IMR-90 (cell line): ENCODE data around the gene SKOR1.

GRCh38 chr15:67066407-67067039 lies 1.1 kb downstream of the SMAD3 start:
- RRBS: 1% methylated on average over 11 of the region's 40 CpGs
CAGE:
- cytosol, long polyA plus RNA: no peak
- long polyA plus RNA: no peak
- nucleus, long polyA plus RNA: no peak

- RRBS: no CpG with 5 or more reads among the region's 7 CpGs
CAGE:
- cytosol, long polyA plus RNA: no peak
- long polyA plus RNA: no peak
- nucleus, long polyA plus RNA: no peak
Observed at GRCh38 chr15:67070162-67070816, 4.9 kb downstream of the SMAD3 start.

DNA sequence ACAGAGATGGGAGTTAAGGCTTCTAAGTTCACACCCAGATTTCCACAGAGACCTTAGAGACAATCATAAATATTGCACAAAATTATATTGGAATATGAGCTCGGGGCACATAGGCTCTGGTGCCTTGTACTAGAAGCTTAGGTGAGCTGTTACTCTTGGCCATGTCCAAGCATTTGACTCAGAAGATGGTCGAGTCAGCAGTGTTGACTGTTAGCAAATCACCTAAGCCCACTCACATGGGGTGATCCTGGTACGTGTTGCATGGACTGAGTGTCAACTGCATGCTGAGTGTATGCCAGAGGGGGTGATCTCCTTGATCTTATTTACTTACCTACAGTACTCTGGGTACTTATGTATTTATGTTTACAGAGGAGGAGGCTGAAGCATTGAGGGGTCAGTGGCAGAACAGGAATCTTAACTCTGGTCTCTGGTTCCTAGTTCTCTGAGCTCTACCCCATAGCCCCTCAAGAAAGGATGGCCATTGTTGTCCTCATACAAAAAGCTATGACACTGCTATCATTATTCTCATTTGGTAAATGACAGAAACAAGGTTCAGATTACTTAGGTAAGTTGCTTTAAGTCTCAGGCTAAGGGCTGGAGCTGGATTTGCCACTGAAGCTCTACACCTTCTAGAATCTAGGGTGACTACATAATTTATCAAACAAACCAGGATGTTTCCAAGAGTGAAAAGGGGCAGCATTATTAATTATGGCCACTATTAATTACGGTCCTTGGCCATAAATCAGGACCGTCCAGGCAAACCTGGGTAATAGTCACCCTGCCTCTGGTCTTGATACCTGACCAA lies 14.1 kb downstream of the SMAD3 start:
- RRBS: no CpG with 5 or more reads among the region's 5 CpGs
CAGE:
- cytosol, long polyA plus RNA: no peak
- long polyA plus RNA: no peak
- nucleus, long polyA plus RNA: no peak

DNA sequence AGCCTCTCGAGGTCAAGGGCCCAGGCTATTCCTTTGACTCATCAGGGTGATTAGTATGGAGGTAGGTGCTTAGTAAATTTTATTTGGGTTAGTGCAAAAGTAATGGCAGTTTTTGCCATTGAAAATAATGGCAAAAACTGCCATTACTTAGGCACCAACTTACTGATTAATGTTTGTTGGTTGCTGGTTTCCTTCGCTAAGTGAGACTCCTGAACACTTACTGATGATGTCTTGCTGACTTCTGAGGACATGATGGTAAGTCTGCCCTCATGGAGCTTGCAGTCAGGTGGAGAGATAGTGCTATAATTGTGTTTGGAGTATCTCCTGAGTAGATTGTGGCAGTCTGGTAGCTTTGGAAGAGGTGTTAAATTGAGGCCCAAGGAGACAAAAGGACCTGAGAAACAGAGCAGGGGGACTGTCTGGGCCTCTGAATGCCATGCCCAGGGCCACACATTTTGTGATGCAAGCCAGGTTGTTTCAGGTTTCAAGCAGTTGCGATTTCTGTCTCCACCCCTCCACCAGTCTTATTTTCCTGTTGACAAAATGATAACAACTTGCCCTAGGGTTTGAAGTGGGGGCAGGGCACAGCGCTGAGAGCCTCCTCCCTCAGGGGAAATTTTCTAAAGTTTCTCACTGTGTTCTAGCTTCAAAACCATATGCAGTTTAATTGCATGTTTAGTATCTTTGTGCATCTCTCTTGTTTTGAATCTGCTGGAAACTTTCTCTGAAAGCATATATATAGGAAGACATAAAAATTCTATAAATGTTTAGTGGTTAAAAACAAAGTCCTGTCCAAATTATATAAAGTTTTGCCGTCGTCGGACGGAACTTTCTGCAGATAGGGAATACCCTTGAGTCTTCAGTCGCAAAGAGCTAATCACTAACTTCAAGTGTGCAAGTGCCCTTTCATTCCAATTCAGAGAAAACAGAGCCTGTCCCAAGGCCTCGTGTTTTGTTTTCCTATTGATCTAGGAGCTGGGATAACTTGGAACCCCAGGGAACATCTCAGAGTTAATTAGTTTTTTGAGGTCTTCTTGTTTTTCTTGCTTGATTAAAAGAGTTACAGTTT lies 16.8 kb downstream of the SMAD3 start:
- RRBS: no CpG with 5 or more reads among the region's 10 CpGs
CAGE:
- cytosol, long polyA plus RNA: no peak
- long polyA plus RNA: no peak
- nucleus, long polyA plus RNA: no peak

DNA sequence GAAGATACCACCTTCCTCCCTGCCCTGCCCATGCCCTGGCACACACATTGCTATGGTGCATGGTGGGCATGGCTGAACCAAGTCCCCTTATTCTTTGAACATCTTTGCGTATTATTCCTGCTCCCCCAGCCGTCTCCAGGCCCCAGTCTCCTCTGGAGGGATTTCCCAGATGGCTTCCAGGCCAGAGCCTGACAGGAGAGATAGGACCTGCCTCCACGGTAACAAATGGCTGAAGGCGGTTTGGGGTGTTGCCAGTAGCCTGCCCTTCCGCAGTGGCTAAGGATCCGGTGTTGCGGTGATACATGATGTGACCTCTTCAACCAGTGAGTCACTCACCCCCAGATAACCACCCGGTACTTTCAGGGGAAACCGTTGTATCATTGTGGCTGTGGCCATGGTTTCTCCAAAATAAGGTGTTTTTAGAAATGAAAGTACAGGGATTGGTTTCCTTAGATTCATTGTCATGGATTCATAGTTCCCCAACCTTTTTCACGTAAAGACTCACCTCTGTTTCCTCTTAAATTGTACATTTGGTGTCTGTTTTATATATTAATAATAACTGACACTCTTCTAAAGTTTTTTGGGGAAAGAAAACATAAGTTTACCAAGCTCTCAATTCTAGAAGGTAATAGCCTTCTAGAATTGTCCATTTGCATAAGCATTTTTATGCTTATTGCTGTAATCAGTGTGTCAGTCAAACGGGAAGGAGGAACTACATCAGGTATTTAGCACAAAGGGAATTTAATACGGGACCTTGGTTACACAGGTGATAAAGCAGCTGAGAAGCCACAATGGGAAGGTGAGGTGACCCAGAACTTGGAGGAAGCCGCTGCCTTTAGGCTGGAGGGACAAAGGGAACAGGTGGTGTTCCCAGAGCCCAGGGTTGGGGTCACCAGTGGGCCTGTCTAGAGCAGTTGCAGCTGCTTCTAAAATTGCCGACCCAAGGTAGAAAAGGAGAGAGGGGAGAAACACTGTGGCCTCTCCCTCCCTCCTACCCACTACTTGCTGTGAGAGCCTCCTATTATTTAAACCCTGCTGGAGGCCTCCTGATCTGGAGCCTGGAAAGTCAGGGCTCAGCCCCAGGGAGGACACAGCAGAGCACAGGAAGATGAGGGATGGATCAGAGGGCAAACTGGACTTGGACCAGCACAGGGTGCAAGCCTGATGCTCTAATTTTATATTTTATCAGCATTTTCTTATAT lies 26.1 kb downstream of the SMAD3 start:
- RRBS: under 1% methylated on average over 3 of the region's 14 CpGs
CAGE:
- cytosol, long polyA plus RNA: no peak
- long polyA plus RNA: no peak
- nucleus, long polyA plus RNA: no peak

DNA sequence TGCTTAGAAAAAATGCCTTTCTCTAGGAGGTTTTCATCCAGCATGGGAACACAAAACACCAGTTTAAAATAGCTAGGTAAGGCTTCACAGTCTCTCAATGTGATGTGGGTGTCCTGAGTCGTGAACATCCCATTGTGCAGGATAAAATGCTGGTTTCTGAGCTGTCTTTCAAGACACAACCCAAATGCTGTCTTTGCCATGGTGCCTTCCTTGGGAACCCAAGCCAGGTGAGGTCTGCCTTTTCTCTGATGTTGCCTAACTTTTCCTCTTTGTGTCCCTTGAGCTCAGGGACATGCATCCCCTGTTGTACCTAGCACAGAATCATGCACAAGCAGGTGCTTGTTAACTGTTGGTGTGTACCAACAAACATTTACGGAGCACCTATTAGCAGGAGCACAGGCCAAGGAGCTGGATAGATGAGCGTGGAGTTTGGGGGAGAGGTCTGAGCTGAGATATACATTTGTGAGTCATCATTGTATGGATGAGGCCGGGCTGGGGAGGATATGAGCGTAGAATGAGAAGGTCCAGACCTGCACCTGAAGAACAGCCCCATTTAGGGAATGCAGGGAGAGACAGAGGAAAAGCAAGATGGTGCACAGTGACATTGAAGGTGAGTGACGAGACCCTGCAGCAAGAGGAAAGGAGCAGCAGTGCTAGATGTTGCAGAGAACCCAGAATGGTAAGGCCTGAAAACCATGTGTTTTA lies 53.3 kb downstream of the SMAD3 start:
- RRBS: no CpG with 5 or more reads among the region's 6 CpGs
CAGE:
- cytosol, long polyA plus RNA: no peak
- long polyA plus RNA: start-site peak on the plus strand centred at position 544 of the sequence, 74 bp wide, 17 and 17 reads in 2 replicates
- nucleus, long polyA plus RNA: start-site peak on the plus strand centred at position 552 of the sequence, 120 bp wide, 34 and 24 reads in 2 replicates

- RRBS: no CpG with 5 or more reads among the region's 4 CpGs
CAGE:
- cytosol, long polyA plus RNA: no peak
- long polyA plus RNA: no peak
- nucleus, long polyA plus RNA: no peak
Observed at GRCh38 chr15:67139857-67140256, 74.5 kb downstream of the SMAD3 start.

GRCh38 chr15:67146884-67147383 lies 81.5 kb downstream of the SMAD3 start:
- RRBS: no CpG with 5 or more reads among the region's 10 CpGs
CAGE:
- cytosol, long polyA plus RNA: no peak
- long polyA plus RNA: no peak
- nucleus, long polyA plus RNA: no peak

- RRBS: no CpG with 5 or more reads among the region's 9 CpGs
CAGE:
- cytosol, long polyA plus RNA: no peak
- long polyA plus RNA: no peak
- nucleus, long polyA plus RNA: no peak
Observed at GRCh38 chr15:67172455-67172998, 81.9 kb downstream of the AAGAB start.

DNA sequence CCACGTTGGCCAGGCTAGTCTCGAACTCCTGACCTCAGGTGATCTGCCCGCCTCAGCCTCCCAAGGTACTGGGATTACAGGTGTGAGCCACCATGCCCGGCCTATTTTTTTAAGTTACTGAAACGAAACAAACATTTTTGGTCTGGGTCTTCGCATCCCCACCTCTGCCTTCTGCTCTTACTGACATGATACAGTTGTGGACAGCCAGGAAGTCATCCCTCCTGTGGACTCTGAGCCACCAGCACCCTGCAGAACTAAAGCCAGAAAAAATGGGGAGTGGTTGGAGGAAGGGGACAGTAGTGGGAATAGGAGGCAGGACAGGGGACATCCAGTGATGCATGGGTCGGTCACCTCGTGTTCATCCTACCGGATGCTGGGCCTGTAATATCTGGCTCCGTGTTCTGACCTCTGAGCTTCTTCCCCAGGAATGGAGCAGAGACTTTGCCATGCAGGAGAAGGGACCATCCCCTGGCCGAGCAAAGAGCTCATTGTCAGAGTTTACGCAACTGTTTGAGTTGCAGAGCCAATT lies 71.2 kb downstream of the AAGAB start:
- RRBS: no CpG with 5 or more reads among the region's 12 CpGs
CAGE:
- cytosol, long polyA plus RNA: no peak
- long polyA plus RNA: no peak
- nucleus, long polyA plus RNA: no peak

DNA sequence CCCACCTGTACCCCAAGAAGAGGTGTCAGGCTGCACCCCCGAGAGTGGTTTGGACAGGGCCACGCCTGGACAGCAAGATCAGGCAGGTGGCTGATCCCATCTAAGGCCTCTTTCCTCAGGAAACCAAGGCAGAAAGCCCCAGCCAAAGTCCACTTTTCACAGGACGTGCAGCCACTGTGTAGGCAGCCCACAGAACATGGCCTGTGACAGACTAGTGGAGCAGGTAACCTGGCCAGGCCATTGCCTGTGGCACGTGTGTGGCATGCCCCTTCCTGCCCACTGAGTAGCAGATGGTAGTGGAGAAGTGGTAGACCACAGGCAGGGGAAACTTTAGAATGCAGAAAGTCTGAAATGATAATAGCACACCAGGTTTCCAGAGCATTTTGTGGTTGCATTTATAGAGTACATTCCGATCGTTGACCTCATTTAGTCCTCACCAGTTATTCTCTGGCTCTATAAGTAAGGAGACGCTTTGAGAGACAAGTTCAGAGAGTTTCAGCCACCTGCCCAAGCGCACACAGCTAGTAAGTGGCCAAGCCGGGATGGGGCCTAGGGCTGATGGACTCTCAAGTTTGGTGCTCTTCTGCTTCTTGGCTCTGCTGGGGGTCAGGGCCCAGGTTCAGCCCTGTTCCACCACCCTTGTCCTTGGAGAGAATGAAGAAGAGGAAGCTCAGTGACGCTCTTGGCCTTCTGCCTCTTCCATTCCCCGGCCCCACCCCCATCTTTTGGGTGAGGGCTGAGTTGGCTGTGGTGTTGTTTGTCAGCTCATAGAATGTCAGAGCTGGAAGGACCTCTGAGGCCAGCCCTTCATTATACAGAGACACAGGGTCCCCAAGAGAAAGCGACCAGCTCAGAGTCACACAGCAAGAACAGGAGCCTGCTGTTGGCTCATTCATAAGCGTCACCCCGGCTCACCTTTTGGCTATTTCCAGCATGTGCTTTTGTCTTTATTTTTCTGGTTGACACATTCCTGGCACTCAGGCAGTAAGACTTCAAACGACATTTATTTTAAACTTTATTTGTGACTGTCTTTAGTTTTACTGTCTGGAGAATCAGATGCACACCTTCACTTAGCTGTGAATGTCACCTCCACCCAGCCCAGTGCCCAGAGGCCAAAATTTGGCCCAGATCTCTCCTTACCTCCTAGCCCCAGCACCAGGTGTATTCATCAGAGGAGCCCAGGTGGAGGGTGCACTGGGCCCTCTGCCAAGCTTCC lies 68.4 kb downstream of the AAGAB start:
- RRBS: no CpG with 5 or more reads among the region's 15 CpGs
CAGE:
- cytosol, long polyA plus RNA: no peak
- long polyA plus RNA: no peak
- nucleus, long polyA plus RNA: no peak

DNA sequence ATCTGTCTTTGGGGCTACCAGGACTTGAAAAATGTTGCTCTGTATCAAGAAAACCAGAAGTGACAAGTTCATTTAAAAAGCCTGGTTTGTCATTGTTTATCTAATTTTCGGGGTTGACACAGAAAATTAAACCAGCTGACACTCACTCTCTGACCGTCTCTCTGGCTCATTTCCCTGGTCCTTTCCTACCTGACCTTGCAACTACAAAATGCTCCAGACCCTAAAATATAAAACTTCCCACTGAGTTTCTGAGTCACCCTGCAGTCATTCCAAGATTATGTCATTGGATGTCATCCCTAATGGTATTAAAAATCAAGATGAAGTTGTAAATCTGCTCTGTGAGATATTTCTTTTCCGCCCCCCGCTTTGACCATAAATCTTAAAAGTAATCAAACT lies 32.9 kb upstream of the SKOR1 start:
- RRBS: no CpG with 5 or more reads among the region's 4 CpGs
CAGE:
- cytosol, long polyA plus RNA: no peak
- long polyA plus RNA: no peak
- nucleus, long polyA plus RNA: no peak

DNA sequence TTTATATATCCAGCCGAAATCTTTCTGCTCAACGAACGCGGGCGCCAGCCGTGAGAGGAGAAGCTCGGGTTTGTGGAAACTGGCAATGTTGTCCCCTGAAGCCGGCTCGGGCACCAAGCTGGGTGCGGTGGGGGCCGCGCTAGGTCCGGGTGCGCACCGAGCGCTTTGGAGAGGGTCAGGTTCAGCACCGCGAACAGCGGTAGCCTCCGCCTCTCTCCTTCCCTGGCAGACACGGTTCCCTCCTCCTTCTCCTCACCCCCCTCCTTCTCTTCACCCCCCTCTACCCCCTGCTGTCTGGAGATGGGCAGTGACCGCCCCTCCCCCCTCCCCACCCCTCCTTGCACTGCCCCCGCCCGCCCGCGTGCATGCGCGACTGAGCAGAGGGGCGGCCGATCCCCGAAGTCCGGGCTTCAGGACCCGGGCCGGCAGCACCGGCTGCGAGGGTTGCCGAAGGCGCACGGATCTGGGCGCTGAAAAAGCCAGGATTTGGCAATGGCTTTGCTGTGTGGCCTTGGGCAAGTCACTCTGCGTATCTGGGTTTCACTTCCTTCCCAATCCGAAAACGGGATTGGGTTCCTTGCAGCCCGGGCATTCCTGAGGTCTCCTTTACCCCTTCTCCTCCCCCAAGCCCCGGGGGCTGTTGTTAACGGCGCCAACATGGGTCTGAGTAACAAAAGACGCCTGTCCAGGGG lies at the start of gene SKOR1:
Gene SKOR1 (plus strand): TSS at position 399 of the 692 bp plus-strand sequence.
- RRBS: 2% methylated on average over 6 of the region's 48 CpGs
CAGE:
- cytosol, long polyA plus RNA: no peak
- long polyA plus RNA: no peak
- nucleus, long polyA plus RNA: no peak

- RRBS: no CpG with 5 or more reads among the region's 57 CpGs
CAGE:
- cytosol, long polyA plus RNA: no peak
- long polyA plus RNA: no peak
- nucleus, long polyA plus RNA: no peak
Observed at GRCh38 chr15:67840224-67841171, 15.2 kb downstream of the SKOR1 start.

DNA sequence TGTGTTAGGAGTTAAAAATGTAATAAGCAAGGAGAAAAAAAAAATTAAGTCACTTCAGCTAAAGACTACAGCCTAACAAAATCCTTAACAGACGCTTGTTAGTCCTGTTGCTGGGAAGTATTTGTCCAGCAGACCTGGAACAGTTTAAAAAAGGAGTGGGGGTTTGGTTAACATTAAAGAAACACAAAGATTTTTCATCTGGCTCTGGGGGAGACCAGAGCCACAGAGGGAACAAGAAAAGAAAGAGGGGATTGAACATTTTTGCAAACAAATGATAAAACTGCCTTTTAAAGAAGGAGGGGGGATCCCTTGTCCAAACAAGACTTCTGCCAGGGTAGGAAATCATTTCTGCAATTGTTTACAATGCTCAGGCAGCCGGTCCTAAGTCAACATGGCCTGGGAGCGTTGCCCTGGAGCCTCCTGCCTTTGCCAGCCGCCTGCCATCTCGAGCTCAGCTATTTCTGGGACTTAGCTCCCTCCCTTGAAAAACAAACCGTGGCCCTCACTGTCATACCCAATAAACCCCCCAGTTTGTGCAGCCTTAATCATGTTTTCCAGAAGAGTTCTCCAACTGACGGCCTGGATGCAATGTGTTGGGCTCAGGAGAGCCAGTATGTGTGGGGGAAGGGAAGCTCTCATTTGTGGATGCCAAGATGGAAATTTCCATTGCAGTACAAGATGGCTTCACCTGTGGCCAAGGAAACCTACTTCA lies 90.2 kb downstream of the SKOR1 start:
- RRBS: no CpG with 5 or more reads among the region's 7 CpGs
CAGE:
- cytosol, long polyA plus RNA: no peak
- long polyA plus RNA: no peak
- nucleus, long polyA plus RNA: no peak

- RRBS: under 1% methylated on average over 17 of the region's 31 CpGs
CAGE:
- cytosol, long polyA plus RNA: no peak
- long polyA plus RNA: no peak
- nucleus, long polyA plus RNA: no peak
Observed at GRCh38 chr15:68054682-68055141, 597 bp downstream of the PIAS1 start.

GRCh38 chr15:68156174-68157075 lies 48.7 kb downstream of the CALML4 start:
- RRBS: no CpG with 5 or more reads among the region's 13 CpGs
CAGE:
- cytosol, long polyA plus RNA: no peak
- long polyA plus RNA: no peak
- nucleus, long polyA plus RNA: no peak

DNA sequence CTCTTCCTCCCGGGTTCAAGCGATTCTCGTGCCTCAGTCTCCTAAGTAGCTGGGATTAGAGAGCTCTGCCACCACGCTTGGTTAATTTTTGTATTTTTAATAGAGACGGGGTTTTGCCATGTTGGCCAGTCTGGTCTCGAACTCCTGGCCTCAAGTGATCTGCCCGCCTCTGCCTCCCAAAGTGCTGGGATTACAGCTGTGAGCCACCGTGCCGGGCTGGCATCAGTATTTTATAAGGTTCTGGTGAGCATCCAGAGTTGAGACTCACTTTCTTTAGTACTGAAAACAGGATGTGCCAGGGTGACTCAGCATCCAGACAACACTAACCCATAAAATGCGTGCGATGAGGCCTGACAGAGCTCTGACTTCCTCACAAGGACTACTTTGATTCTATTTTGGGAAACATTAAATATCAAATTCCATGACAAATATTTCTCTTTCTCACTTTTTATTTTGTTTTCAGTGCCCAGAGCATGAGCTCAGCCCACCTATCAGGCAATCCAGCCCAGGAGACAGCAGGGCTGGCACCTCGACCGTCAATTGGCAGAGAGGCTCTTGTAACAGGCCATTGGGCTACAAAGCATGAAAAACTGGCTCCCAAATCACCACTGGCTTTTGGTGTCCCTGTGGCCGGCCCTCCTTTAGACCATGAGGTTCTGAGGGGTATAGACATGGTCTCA lies 74.9 kb downstream of the FEM1B start:
- RRBS: no CpG with 5 or more reads among the region's 14 CpGs
CAGE:
- cytosol, long polyA plus RNA: no peak
- long polyA plus RNA: no peak
- nucleus, long polyA plus RNA: no peak

DNA sequence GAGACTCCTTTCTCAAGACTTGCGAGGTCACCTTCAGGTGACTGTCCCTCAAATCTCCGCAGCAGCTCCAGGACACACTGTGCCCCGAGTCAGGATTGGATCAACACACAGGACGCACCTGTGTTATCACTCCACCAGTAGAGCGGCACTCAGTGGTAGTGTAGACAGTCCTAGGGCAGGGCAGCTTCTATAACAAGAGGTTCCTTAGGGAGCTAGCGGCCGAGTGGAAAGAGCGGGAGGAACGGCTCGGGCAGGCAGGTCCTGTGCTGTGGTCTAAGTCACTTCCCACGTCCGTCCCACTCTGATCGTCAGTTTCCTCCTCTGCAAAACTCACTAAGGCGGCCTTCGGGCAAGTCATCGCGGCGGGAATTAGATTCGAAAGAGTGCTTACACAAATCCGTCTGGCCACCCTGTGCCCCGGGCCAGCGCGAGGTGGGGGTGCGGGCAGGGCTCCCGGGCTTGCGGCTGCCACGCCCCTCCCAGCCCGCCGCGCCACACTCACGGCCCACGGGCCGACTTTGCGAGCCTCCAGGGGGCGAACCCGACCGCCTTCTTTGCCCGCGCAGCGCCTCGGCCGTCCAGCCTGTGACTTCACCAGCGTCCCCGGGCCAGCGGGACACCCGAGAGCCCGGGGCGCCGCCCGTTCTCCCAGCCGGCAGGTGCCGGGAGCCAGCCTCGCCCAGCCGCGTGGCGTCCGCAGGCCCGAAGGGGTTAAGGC lies 555 bp upstream of the CORO2B start:
- RRBS: 2% methylated on average over 12 of the region's 58 CpGs
CAGE:
- cytosol, long polyA plus RNA: no peak
- long polyA plus RNA: no peak
- nucleus, long polyA plus RNA: no peak

DNA sequence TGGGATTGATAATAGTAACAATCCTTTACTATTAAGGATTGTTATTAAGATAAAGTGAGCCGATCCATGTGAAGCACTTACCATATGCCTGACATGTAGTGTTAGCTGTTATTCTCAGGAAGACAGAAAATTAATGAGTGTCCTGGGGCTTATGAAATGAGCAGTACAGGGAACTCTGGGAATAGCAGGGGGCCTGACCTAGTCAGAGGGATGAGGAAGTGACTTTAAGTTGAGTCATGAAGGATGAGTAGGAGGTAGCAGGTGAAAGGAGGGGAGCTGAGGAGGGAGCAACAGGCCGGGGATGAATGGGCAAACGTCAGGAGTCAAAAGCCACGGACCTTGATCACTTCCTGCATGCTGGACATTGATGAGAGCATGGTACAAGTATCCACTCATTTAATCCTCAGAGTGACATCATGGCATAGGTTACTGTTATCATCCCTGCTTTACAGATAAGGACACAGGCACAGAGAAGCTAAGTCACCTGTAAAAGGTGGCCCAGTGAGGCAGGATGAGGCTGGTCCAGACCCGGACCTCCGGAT lies 7.4 kb downstream of the CORO2B start:
- RRBS: no CpG with 5 or more reads among the region's 6 CpGs
CAGE:
- cytosol, long polyA plus RNA: no peak
- long polyA plus RNA: no peak
- nucleus, long polyA plus RNA: no peak